Transverse colon (tissue), 4 donors: Measurements from ENCODE around the genes FAT1 and FRG2.

DNA sequence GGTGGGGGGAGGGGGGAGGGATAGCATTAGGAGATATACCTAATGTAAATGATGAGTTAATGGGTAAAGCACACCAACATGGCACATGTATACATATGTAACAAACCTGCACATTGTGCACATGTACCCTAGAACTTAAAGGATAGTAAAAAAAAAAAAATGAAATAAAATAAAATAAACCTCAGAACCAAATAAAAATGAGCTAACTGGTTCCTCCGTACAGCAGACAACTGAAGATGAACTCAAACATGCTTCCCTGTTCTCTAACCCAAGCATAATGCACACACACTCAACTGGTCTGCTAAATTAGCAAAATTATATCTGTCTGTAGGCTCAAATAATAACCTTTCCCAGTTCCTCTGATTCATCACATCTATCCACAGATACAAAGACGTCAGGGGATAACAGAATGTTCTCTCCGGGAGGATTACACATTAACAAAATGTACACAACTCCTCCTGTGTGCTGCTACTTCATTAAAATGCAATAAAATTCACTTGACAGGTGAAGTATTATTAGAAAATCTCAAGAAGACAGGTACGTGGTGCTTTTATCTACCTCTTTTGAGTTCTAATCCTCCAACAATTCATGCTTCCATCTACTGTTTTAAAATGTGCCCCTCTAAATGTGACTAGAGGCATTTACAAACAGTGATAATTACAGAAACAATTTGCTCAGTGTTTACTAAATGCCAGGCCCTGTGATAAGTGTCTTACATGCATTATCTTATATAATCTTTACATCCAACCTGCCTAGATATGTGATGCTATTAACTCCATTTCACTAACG lies 57.4 kb downstream of the FAT1 start:
- PRO-cap: no peak
- RAMPAGE, long total RNA, 4 experiments: no peak in any of the 4 experiments

DNA sequence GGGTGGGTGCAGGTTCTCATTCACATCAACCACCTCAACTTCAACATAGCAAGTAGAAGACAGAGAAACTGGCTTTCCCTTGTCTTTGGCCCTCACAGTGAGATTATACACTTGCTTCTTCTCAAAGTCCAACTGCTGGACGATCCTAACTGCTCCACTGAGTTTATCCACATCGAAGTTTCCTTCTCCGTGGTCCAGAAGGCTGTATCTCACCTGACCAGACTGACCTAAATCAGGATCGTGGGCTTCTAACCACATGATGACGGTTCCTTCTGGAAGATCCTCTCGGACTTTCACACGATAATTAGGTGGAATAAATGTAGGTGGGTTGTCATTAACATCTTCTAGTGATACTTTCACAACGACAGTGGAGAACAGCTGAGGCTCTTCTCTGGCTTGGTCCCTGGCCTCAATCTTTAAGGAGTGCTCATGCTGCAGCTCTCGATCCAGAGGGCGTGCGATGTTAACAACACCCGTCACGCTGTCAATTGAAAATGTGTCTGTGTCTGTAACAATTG lies 16.9 kb downstream of the FAT1 start:
- PRO-cap: no peak
- RAMPAGE, long total RNA, 4 experiments: start-site peak on the minus strand in 2 of 4 experiments, centred at positions 220 to 300 of the sequence, 23 to 57 reads per replicate

GRCh38 chr4:186723457-186724512 lies at the start of gene FAT1:
TSS of gene FAT1 (minus strand) at chr4:186723856.
- PRO-cap: bidirectional peak, plus-strand start at chr4:186723937, minus-strand start at chr4:186723814
- RAMPAGE, long total RNA, 4 experiments: start-site peak on the minus strand in 4 of 4 experiments, at chr4:186723593-186723842 at its widest, 48 to 219 reads per replicate

- PRO-cap: no peak
- RAMPAGE, long total RNA, 4 experiments: no peak in any of the 4 experiments
Measured at GRCh38 chr4:186833000-186833749, 109.5 kb upstream of the FAT1 start.

DNA sequence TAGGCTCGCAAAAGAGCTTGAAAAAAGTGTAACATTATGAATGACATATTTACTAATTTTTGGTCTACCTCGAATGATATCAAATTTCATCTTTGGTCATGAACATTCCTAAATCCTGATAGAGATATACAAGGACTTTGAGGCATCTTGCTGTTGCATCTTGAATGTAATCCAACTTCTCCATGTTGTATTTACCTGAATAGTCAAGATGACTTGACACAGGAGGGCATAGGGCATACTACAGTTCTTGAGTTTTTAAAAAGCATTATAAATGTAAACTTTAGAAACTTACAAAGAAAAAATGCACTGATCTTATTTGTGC lies 517.9 kb upstream of the FAT1 start:
- PRO-cap: no peak
- RAMPAGE, long total RNA, 4 experiments: no peak in any of the 4 experiments

DNA sequence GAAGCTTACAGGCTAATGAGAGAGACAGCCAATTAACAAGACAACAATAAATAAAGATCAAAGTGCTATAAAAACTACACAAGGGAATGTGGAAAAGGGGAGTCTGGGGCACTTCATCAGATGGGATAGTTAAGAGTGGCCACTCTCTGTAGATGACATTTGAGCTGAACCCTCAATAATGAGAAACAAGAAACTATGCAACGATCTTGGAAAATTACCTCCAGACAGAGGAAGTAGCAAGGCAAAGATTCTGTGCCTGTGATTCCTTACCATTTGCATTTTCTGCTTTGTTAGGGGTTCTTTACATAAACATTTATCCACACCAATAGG lies 531.9 kb upstream of the FAT1 start:
- PRO-cap: no peak
- RAMPAGE, long total RNA, 4 experiments: no peak in any of the 4 experiments

GRCh38 chr4:187505125-187505975 lies 490.2 kb upstream of the ZFP42 start:
- PRO-cap: no peak
- RAMPAGE, long total RNA, 4 experiments: no peak in any of the 4 experiments

DNA sequence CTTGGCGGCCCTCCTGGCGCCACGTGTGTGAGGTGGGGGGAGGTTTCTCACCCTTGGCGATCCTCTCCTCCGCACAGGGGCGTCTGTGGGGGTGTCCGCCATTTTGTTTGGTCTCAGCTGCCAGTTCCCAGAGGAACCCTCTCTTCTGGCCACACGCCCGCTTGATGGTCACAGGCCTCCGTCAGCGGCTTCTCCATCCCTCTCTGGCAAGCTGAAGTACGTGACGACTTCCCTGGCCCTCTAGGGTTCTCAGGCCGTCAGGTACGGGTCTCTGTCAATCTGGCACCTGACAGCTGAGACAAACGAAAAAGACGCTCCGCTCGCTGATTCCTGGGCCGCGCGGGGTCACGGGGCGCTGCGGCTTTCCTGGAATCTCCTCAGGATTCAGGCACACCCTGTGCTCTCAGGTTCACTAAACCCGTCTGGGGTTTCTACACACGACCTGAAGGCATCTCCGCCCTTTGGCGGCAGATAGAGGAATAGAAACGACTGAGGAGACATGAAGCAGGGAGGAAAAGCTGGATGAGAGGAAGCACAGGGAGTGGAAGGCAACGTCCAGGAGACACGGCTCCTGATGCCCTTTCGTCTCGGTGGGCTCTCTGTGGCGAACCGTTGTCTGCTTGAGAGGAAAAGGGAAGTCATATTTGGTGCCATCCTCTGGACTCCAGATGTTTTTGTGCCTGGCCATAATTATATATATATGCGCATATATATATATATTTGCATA lies 272.8 kb downstream of the TRIML1 start:
- PRO-cap: no peak
- RAMPAGE, long total RNA, 4 experiments: no peak in any of the 4 experiments

- PRO-cap: no peak
- RAMPAGE, long total RNA, 4 experiments: no peak in any of the 4 experiments
Measured at GRCh38 chr4:188459961-188460452, 320.8 kb downstream of the TRIML1 start.

- PRO-cap: no peak
- RAMPAGE, long total RNA, 4 experiments: no peak in any of the 4 experiments
Measured at GRCh38 chr4:188956770-188957133, 817.5 kb downstream of the TRIML1 start.

- PRO-cap: no peak
- RAMPAGE, long total RNA, 4 experiments: no peak in any of the 4 experiments
Measured at GRCh38 chr4:189021780-189022149, 882.5 kb downstream of the TRIML1 start.

DNA sequence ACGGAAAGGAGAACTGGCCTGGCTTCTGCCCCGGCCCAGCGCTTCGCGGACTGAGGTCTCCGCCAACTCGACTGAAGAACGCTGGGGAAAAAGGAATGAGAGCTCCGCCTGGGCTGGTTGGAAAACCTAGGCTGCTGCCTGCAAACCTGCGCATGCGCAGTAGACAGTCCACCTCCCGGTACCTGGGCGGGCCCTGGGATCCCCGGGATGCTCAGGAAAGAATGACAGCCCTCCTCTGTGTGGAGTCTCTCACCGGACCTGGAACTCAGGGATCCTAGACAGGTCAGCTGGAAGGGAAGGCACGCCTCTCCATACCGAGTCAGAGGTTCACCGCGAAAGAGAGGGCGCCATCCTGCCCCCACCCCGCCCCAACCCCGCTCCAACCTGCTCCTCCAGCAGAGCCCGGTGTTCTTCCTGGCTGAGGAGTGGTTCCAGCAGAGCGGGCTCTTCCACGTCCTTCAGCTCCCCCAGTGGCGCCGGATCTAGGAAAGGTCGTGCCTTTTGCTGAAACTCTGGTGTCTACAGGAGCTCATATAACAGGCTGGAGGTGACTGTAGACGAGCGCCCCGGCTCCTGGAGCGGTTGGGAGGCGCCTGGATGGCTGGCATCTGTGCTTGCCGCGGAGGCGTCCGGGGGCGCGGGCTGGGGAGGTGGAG lies 5.9 kb downstream of the FRG2 start:
- PRO-cap: no peak
- RAMPAGE, long total RNA, 4 experiments: no peak in any of the 4 experiments

DNA sequence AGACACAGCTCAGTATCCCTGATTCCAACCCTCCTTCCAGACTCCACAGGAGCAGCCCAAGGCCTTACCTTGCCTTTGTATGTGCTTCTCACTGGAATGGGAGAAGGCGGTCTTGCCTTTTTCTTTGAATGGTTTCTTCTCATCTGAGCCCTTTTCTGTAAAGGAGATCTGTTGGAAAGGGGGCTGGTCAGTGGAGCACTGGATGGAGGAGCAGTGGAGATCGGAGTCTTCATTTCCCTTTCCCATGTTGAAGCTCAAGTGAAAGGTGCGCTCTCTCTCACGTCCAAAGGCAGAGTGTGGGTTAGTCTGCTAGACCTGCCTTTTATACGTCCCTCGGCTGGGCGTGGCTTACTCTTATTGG lies at the start of gene FRG2:
FRG2 (minus strand) TSS at position 298 of the 361 bp plus-strand sequence.
- PRO-cap: no peak
- RAMPAGE, long total RNA, 4 experiments: no peak in any of the 4 experiments